Mesenchymal stem cell of adipose (primary cell): ENCODE results near the genes TUBD1 and BCAS3.

GRCh38 chr17:59374262-59375287 is 43.1 kb downstream of the YPEL2 start:
- CAGE, long polyA plus RNA, result no peak

GRCh38 chr17:59431508-59432090 is 100.1 kb downstream of the YPEL2 start:
- CAGE, long polyA plus RNA, result no peak

DNA sequence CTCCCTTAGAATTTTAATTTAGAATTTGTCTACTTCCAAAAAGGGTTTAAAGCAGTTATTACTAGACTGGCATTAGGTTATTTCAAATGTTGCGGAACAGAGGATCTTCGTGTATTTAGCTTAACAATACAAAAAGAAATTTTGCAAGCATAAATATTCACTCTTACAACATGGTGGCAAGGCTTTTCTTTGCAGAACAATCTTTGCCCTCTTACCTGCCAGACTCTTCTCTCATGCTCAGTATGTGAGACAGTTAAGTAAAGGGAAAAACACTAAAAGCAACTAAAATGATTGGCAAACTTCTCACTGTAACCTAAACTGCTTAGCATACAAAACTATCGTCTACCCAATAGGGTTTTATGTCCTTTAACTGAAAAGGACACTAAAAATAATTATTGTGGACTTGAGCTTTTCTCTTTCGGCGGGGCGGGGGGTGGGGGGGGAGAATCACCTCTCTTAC is 1.6 kb upstream of the CLTC start:
- CAGE, long polyA plus RNA, result no peak

DNA sequence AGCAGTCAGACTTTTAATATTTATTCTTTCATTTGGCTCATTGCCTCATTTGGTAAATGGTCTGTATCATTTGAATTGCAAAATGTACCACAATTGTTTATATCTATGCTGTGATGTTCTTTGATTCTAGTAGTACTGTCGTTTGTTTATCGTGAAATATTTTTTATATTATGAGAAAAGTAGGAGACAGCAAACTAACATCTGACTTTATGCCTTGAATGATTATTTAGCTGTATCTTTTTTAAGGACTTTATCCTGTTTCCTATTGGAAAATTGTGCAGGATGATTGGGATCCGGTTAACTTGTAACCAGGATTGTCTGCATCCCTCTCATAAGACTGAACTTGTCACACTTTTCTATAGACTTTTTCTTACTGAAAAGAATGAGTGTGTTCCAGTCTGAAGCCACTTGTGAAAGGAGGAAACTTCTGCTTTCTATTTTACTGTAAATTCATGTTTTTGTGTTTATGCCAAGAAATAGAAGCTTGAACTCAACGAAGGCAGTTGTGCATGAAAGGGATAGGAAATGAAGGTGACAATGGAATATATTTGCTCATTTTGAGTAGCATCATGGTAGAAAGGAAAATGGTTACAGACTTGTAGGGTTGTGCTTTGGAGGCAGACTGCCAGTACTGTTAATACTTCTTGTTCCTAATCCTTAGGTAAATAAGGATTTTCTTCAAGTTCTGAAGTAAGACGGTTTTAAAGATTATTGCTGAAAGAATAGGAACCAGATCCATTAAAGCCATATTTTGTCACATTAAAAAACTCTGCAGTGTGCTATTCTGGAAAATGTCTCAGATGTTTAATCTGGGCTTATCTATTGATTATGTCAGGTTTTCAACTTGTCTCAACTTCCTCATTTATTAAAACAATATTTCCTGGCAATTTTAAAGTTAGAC is 8.0 kb downstream of the CLTC start:
- CAGE, long polyA plus RNA, result no peak

DNA sequence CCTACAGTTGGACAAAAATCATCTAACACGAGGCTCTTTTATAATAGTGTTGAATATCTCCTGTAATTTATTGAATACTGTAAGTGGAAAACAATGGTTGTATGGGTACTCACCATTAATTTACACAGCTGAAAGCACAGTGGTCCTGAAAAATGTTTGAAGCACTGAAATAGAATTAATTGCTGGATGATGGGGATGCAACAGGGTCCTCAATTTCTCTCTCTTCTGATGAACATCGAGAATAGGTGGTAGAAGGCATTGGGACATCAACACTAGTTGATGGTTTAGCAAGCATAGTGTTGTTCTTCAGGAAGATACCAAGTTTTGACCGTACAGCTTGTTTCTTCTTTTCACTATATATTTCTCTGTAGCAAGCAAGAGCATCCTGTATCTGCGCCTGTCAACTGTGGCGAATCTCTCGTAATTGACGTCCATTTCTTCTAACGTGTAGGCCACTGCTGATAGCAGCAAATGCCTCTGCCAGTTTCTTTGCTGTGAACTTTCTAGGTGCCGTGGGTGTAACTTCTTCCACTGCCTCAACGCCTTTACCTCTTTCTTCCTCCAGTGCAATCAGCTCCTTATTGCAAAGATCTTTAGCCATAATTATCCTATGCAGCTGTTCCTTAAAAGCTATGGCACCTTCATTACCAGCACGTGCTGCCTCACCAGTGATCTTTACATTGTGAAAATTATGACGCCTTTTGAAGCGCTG is 8.3 kb downstream of the PTRH2 start:
- CAGE, long polyA plus RNA, result no peak

DNA sequence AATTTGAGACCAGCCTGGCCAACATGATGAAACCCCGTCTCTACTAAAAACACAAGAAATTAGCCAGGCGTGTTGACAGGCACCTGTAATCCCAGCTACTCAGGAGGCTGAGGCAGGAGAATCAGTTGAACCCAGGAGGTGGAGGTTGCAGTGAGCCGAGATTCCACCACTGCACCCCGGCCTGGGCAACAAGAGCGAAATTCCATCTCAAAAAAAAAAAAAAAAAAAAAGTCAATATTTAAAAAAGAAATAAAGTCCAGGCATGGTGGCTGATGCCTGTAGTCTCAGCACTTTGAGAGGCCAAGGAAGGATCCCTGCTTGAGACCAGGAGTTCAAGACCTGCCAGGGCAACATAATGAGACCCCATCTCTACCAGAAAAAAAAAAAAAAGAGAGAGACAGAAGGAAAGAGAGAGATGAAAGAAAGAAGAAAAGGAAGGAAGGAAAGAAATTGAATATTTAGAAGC is 36.8 kb downstream of the VMP1 start:
- CAGE, long polyA plus RNA, result no peak

- CAGE, long polyA plus RNA, result no peak
Measured at GRCh38 chr17:59762496-59762894, 55.0 kb downstream of the VMP1 start.

- CAGE, long polyA plus RNA, result no peak
Measured at GRCh38 chr17:59785378-59786001, 78.0 kb downstream of the VMP1 start.

GRCh38 chr17:59837362-59837730 is 55.4 kb downstream of the TUBD1 start:
- CAGE, long polyA plus RNA, result no peak

DNA sequence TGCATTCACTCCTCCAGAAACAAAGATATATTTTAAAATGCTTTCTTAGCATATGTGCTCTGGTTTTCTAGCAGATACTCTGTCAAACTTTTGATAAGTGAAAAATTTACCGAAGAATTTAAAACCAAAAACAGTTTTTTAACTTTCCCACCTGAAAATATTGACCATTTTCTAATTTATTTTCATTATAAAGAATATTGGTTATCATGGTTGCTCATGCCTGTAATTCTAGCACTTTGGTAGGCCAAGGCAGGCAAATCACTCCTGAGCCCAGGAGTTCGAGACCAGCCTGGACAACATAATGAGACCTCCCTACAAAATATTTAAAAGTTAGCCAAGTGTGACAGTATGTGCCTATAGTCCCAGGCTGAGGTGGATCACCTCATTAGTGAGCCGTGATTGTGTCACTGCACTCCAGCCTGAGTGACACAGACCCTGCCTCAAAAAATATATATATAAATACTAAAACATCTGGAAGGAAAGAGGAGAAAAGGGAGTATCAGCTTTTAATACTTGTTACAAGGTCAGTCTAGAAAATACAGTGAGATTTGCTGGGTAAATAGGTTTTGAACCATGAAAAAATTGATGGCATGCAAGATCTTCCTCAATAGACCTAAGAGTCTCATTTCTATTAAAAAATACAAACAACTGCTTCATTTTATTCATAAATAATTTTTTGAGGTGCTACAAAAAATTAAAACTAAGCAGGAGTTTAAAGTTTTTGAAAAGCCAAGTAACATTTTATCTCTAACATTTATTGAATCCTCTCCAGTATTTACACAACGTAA is 47.8 kb downstream of the TUBD1 start:
- CAGE, long polyA plus RNA, result no peak

GRCh38 chr17:59892606-59893045 is at the start of gene TUBD1:
TUBD1 (minus strand) TSS chr17:59892943.
- CAGE, long polyA plus RNA, result no peak

DNA sequence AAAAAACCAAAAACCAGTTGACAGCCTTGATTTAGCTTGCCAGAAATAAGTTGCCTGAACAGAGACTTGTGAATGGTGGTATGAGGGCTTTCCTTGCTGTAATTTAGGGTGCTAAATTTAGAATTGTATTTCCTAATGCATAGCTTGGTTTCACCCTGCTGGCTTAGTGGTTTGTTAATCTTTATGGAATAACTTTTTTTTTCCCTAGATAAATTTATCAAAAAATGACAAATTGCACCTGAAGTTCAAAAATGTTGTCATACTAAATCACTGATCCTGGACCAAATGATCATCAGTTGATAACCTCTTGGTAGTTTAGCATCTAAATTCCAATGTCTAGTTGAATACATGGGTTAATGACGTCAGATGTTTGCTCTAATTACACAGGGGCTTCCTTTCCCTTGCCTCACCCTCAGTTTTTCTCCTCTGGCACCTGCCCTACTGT is 1.2 kb downstream of the RPS6KB1 start:
- CAGE, long polyA plus RNA, result no peak

DNA sequence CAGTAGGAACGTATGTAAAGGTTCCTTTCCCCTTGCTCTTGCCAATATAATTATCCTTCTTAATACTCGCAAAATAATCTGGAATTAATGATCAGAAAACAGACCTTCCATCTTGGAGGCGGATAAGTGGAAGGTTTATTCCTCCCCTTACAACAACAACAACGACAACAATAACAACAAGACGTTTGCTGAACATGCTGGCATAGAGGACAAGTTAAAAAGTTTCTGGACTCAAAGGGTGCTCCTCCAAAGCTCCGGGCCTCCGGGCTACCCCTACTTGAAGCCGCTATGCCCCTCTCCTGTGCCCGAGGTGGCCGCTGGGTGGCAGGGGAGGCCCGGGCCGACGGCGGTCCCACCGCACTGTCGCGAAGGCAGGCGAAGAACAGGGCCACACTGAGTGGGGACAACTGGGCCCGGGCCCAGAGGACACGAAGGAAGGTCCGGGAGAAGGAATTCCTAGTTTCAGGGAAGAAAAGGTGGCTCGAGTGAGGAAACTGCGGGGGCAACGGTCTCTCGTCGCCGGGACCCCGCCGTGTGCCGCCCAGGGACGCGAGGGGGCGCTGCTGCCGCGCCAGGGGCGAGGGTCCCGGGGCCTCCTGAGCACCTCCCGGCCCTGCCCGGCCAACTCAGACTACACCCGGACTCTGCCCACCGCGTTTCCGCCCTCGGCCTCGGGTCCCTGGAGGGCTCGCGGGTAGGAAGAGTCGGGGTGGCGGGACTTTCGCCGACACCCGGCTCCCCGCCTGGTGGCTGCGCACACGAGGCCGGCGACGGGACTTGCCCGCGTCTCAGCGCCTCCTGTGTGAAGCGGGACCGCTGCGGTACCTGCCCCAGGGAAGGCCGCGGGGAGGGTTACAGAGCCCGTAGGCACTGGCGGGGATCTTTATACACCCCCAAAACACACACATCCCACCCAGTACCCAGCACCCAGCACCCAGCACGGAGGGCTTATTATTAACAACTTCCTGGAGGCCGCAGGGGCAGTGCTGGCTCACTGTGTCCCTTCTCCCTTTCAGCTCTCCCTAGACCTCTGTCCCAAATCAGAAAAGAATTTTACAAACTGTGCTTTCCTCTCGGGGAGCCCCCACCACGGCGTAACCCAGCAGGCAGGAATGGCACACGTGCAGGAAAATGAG is 825 bp upstream of the CHCT1 start:
- CAGE, long polyA plus RNA, result no peak

- CAGE, long polyA plus RNA, result no peak
Measured at GRCh38 chr17:60677130-60678444, at the start of gene BCAS3. BCAS3 (plus strand) TSS chr17:60677851.

DNA sequence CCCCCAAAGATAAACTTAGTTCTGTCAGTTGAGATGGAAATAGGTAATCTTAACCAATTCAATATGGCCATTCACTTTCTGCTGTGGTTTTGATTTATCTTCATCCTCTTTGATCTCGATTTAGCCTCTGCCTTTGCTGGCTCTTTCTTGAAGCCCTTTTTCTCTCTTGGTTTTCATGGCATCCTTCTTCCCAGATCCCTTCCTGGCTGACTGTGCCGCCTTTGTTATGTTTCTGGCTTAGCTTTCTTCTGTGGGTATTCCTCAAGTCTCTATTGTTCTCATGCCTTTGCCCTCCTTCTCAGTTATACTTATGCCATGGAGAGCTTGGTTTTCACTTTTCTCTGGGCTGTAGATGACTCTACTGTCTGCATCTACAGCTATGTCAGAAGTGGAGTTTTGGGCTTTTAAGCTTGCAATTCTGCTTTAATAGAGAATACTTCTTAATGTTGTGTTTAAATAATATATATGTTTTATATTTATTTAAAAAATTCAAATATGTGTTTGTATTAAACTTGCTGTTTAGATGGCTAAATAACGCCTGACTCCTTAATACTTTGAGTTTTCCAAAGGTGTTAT is 69.8 kb downstream of the BCAS3 start:
- CAGE, long polyA plus RNA, result no peak

- CAGE, long polyA plus RNA, result no peak
Measured at GRCh38 chr17:61189648-61190026, 210.0 kb upstream of the TBX2 start.

DNA sequence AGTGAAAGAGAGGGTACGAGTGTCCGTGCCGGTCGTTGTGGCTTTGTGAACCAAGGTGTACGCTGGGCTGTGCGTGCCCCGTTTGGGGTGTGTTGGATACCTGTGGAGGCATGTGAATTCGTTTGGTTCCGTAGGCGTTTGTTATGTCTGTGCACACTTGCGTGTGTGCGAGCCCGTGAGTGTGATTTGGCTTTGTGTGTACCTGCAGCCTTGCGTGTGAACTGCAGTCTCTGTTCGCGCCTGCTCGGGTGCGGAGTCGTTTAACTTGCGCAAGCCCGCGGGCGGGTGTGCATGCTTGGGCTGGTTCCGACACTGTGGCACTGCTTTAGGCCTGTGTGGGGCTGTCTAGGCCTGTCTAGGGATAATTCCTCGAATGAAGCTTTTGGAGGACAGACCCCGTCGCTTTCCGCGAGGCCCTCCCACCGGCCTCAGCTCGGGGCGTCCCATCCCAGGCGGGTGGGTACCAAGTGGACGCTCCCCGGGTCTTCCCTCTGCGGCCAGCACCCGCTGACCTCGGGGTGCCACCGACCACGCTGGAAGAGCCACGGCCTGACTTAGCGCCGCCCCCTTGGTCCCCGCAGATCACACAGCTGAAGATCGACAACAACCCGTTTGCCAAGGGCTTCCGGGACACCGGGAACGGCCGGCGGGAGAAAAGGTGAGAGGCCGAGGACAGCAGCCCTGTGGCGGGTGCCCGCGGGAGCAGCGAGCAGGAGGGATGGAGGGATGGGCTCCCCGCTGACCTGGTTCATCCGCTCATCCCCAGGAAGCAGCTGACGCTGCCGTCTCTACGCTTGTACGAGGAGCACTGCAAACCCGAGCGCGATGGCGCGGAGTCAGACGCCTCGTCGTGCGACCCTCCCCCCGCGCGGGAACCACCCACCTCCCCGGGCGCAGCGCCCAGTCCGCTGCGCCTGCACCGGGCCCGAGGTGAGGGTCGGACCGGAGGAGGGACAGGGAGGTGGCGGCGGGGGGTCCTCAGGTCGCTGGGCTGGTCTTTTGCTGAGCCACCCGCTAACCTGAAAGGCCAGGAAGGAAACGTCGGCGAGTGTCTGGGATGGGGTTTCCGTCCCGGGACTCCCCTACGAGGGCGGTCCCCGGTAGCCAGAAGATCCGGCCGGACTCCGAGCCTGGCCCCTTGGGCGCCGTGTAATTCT is 4.6 kb downstream of the TBX2 start:
- CAGE, long polyA plus RNA, result no peak

- CAGE, long polyA plus RNA, result no peak
Measured at GRCh38 chr17:61862110-61862743, 1.1 kb downstream of the BRIP1 start.

DNA sequence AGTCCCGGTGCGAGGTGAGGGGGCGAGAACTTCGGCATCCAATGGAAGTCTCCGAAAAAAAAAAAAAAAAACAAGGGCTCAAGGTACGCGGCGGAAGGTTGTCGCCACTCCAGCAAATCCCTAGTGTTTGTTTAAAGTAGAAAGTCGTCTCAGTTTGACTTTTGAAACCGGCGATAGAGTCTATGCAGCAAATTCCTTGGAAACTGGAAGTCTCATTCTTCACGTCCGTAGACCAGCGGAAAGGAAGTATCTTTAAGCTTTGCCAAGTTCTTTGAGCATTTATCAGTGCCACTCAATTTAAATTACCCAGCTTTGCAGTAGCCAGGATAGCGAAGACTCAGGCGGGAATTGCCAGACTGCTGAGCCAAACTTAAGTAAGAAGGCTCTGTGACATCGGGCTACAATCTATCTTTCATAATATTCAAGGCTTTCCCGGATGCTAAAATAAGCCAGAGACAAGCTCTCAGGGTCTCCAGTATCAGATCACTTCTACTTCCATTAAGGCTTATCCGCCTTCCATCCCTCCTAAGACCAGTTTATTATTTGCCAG is 350 bp upstream of the BRIP1 start:
- CAGE, long polyA plus RNA, result no peak

- CAGE, long polyA plus RNA, result no peak
Measured at GRCh38 chr17:61982336-61983142, 54.8 kb upstream of the INTS2 start.